Myometrial cell (primary cell): Measurements from ENCODE around the gene GARNL3.

GRCh38 chr9:126672788-126673122, 59.0 kb downstream of the LMX1B start:
- RAMPAGE, long total RNA: no peak

- RAMPAGE, long total RNA: no peak
Observed at GRCh38 chr9:126683181-126683722, 69.5 kb downstream of the LMX1B start.

DNA sequence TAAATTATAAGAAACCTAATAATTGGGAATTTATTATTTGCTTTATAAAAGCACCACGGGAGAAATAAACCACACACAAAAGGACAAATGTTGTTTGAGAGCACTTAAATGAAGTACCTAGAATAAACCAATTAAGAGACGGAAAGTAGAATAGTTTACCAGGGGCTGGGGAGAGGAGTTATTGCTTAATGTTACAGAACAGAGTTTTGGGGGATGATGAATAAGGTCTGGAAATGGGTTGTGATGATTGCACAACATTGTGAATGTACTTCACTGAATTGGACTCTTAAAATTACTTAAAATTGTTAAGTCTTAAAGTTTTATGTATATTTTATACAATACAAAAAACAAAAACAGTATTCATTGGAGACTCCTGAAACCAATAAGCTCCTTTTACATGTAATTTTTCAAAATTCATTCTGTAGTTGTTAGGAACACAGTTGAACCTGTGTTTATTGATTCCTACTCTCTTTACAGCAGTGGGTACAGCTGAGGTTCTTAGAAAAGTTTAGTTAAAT, 1.5 kb downstream of the ZBTB43 start:
- RAMPAGE, long total RNA: no peak

DNA sequence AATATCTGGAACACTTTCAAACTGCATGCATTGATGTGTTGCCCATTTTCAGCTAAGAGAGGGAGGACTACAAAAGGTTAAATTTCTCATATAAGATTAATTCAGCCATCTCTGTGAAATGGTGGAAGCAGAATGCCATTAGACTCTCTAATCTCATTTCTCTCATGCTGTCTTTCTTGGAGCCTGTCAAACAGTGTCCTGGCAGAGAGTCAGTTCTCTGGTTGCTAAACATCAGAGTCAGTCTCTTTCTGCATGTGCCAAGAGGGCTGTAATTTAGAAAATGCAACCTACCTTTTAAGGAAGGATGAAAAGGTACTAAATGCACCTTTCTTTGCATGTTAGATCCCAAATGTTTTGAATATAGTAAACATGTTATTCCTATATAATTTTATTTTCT, 888 bp upstream of the GARNL3 start:
- RAMPAGE, long total RNA: no peak

DNA sequence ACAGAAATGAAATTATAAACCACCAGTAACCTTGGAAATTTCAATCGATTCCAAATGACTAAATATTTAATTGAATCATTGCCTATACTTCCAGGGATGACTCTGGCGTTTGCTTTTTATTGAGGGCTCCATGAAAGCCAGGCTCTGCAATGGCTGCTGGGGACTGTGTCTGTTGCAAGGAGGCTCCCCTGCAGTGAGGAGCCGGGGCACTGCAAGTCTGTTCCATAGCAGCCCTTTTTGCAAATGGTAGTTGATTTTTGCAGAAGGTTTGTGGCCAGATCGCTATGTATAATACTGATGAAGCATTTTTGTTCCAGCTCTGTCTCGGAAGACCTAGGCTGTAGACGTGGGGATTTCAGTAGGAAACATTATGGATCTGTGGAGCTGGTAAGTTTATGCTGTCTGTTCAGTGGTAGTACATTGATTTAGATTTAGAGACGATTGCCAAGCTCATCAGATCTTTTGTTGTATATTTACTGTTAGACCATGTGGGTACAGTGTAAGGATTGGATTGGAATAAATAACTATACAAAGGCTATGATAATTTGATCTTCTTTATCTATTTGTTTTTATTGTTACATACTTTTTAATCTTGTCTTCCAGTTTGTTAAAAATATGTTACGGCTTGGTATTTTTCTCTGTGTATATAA, at the start of gene GARNL3:
Gene GARNL3, plus strand, starts transcription at position 140 of the 650 bp plus-strand sequence.
- RAMPAGE, long total RNA: no peak

GRCh38 chr9:127397610-127398498, 885 bp downstream of the SLC2A8 start:
- RAMPAGE, long total RNA: no peak

- RAMPAGE, long total RNA: no peak
Observed at GRCh38 chr9:127506927-127507521, 55.7 kb downstream of the LRSAM1 start.

DNA sequence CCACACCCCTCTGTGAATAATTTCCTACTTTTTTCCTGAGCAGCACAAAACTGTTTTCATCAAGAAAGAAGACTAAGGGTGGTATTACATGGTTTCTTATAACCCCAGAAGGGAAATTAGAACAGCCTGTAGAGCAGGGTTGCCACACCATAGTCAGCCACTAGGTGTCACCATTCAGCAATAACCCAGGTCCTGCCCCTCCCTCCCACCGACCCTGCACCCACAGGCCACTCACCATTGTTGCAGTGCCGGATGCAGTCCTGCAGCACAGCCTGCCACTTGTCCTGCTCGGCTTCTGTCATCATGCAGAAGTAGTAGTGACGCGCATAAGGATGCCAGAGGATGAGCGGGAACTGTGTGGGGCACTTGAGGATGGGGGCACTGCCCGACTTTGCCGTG, 45.4 kb downstream of the NIBAN2 start:
- RAMPAGE, long total RNA: no peak

GRCh38 chr9:127536850-127537629, 31.8 kb downstream of the NIBAN2 start:
- RAMPAGE, long total RNA: no peak

DNA sequence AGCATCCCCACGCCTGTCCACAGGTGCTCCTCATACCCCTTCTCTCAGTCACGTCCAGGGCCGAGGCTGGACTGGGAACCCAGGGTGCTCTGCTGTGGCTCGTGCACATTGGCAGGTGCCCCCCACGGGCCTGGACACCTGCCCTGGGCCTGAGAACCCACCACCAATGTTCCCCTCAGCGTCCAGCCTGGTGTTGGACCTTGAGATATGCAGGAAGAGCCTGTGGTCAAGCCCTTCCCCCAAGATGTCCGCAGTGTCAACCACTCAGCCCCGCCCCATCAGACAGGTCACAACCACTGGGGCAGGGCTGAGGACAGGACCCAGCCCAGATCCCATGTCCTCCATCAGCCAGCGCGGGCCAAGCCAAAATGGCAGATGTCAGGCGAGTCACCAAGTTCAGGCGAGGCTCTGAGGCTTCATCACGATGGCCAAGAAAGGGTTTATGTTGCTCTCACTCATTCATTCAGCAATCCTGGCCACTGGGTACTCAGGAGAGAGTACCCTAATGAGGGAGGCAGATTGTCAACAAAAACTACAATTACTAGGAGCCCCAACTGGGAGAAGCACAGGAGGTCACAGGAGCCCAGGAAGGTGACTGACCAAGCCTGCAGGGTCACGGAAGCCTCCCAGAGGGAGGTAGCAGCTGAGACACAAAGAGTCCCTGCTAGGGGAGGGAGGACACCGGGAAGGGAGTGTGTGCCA, 22.4 kb downstream of the NIBAN2 start:
- RAMPAGE, long total RNA: no peak

GRCh38 chr9:127570508-127570876, 1.6 kb upstream of the NIBAN2 start:
- RAMPAGE, long total RNA: no peak

GRCh38 chr9:127572858-127573419, 4.1 kb upstream of the NIBAN2 start:
- RAMPAGE, long total RNA: no peak

DNA sequence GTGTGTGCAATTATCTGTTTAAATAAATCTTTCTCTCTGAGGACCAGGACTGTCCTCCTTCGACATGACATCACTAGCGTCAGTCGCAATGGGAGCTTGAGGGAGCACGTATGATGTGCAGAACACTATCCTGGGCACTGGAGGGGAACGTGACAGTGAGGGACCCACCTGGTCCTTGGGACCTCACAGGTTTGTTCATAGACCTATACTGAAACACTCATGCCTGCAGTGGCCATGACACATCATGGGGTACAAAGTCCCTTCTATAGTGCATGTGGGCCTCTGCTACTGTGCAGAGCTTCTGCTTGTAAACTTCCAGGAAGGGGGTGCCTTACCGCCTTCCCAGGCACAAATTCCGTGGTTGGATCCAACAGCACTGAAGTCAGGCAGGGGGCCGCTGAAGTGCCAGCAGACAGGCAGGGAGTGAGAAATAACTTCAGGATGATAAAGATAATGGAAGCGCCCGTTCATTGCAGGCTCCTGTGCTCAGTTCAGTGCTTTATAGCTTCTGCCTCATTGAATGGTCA, 7.2 kb upstream of the NIBAN2 start:
- RAMPAGE, long total RNA: no peak

GRCh38 chr9:127661328-127661902, 45.4 kb upstream of the CFAP157 start:
- RAMPAGE, long total RNA: no peak

GRCh38 chr9:127720069-127720460, 4.2 kb downstream of the TTC16 start:
- RAMPAGE, long total RNA: no peak

DNA sequence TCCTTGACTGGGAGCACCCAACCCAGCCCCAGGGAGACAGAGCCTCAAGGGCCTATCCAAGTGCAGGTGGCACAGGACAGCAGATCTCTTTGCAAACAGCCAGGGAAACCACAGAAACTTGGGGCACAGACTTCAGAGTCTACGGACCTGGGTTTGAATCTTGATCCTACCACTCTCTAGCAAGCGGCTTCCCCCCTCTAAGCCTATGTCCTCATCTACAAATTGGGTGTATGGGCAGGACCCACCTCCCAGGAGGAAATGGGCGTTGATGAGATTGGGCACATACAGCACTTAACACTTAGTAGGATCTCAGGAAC, 13.2 kb upstream of the TOR2A start:
- RAMPAGE, long total RNA: no peak

GRCh38 chr9:127761202-127761750, 17.2 kb downstream of the SH2D3C start:
- RAMPAGE, long total RNA: no peak

DNA sequence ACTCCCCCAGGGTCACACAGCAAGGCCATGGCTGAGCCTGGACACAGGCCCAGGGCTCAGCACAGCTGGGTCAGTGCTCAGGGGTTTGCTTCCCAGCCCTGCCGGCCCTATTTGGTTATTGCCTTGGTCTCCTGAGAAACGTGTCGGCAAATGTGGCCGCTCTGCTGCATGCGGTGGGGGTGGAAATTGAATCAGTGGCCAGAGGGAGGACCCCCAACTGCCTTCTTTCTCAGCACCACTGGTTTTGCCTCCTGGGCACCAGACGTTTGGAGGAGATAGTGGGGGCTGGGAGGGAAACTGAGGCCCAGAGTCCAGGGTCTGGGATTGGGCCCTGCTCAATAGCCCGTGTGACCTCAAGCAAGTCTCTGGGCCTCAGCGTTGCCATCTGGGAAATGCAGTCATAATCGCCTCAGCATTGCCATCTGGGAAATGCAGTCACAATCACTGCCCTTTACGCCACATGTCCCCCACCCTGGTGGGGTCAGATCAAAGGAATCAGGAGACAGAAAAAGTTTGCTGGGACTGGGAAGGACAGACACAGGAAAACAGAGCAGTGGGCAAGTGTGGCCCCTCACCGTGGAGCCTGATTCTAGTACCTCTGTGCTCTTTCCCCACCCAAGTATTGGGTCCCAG, 1.6 kb downstream of the SH2D3C start:
- RAMPAGE, long total RNA: no peak

- RAMPAGE, long total RNA: no peak
Observed at GRCh38 chr9:127789573-127789931, 3.7 kb downstream of the CDK9 start.

GRCh38 chr9:127808809-127809471, 6.3 kb downstream of the FPGS start:
- RAMPAGE, long total RNA: no peak